Non-pigmented ciliary epithelial cell (primary cell): Measurements from ENCODE around the genes KIRREL1 and ACKR1.

- RRBS: no CpG with 5 or more reads among the region's 3 CpGs
These were observed 60.3 kb upstream of the ETV3 start for GRCh38 chr1:157198408-157199036.

GRCh38 chr1:157992759-157993745, at the start of gene KIRREL1:
KIRREL1 (plus strand) TSS chr1:157993645.
- RRBS: 2% methylated on average over 5 of the region's 49 CpGs

GRCh38 chr1:158001035-158001699, 7.7 kb downstream of the KIRREL1 start:
- RRBS: no CpG with 5 or more reads among the region's 6 CpGs

DNA sequence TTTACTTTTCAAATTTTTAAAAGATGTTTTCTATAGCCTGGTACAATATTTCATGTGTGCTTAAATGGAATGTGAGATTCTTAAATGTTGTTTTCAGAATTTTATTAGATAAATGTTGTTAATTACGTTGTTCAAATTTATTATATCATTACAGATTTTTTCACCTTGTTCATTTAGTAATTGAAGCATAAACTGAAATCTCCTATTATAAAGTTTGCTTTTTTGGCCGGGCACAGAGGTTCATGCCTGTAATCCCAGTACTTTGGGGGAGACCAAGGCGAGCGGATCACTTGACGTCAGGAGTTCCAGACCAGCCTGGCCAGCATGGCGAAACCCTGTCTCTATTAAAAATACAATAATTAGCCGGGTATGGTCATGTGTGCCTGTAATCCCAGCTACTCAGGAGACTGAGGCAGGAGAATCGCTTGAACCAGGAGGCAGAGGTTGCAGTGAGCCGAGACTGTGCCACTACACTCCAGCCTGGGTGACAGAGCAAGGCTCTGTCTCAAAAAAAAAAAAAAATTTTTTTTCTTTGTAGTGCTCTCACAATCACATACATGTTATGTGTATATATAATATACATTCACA, 1.3 kb downstream of the IFI16 start:
- RRBS: no CpG with 5 or more reads among the region's 9 CpGs

- RRBS: no CpG with 5 or more reads among the region's 6 CpGs
These were observed 2.7 kb downstream of the IFI16 start for GRCh38 chr1:159012336-159012886.

- RRBS: no CpG with 5 or more reads among the region's 7 CpGs
These were observed 20.6 kb downstream of the AIM2 start for GRCh38 chr1:159055853-159056410.

DNA sequence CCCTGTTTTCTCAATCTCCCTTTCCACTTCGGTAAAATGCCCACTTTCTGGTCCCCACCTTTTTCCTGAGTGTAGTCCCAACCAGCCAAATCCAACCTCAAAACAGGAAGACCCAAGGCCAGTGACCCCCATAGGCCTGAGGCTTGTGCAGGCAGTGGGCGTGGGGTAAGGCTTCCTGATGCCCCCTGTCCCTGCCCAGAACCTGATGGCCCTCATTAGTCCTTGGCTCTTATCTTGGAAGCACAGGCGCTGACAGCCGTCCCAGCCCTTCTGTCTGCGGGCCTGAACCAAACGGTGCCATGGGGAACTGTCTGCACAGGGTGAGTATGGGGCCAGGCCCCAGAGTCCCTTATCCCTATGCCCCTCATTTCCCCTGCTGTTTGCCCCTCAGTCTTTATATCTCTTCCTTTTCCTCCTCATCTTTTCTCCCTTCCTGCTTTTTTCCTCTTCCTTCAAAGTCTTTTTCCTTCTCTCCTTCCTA, at the start of gene ACKR1:
ACKR1 (plus strand) TSS at position 215 of the 481 bp plus-strand sequence.
- RRBS: no CpG with 5 or more reads among the region's 6 CpGs

DNA sequence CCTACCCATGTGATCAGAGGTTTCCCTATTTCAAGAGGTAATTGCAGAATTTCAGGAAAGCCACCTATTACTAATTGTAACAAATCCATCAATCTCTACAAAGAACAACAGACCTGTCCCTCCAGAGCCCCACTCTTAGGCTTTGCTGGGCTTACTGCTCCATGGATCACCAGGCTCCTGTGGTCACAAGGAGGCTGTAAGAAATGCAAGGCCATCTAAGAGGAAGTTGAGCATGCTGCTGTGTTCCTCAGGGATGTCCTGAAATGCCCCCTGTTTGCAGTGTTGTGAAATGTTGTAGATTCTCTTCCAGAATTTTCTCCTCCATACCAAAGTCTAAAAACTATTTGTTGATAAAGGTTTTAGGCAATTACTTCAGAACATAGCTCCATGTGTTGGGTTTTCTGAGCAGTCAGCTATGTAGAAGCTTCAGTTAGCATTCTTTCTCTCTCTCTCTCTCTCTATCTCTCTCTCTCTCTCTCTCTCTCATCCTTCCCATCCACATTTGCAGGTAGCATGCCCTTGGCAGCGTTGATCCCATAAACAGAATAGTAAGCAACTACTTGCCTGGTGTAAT, 24.3 kb upstream of the DUSP23 start:
- RRBS: no CpG with 5 or more reads among the region's 1 CpG

- RRBS: no CpG with 5 or more reads among the region's 3 CpGs
These were observed 4.1 kb downstream of the TAGLN2 start for GRCh38 chr1:159921142-159921643.

DNA sequence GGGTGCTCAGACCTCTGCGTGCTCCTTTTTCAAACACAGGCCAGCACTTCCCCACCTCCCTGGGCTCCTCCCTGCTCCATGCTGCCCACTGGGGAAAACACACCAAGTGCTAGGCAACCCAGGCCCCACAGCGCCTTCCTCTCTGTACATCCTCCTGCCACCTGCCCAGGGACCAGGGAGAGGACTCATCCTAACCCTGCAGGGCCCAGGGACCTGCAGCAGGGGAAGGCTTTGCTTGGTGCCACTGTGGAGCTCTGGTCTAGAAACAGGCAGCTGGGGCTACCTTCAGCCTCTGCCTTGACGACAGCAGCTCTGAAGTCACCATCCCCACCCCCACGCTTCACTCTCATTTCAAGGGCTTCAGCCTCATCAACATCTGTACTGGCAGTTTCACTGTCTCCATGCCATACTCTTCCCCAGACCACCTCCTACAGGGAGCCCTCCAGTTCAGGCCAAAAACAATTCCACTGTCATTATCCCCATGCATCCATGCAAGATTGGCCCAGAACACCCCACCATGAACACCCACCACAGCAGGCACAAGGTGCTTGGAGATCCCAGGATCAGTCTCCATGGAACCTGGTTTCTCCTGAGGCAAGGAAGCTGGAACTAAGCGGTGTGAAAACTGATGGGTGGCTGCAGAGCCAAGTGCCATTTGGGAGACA, 1.1 kb downstream of the IGSF8 start:
- RRBS: no CpG with 5 or more reads among the region's 5 CpGs

DNA sequence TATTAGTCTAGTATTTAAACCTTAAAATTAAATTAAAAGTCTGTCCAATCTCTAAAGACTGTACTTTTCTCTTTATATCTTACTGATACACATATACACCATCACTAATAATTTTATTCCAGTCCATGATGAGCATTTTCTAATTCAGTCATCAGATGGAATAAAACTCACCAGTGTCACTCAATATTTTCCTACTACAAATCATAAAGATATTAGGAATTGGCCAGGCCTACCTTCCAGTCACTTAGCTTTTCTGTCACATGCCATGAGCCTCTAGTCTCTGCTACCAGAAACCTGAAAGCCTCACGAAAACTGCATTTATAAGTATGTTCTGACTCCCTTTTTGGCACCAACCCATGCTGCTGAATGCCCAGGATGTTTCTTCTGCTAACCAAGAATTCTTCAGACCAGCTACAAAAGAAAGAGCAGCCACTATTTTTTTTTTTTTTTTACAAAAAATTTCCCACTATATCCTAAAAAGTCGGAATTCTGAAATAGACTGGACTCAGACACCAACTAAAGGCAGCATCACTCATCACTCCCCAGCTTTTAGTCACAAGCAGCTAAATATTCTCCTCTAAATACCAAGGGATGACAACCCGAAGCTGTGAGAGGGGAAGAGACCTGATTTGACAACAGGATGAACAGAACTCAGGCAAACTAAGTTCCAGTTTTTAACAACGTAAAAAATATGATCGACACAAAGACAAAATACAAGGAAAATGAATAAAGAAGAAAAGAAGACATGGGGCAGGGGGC, 1.9 kb downstream of the DCAF8 start:
- RRBS: no CpG with 5 or more reads among the region's 5 CpGs

GRCh38 chr1:160261040-160261498, 1.3 kb downstream of the DCAF8 start:
- RRBS: no CpG with 5 or more reads among the region's 1 CpG

DNA sequence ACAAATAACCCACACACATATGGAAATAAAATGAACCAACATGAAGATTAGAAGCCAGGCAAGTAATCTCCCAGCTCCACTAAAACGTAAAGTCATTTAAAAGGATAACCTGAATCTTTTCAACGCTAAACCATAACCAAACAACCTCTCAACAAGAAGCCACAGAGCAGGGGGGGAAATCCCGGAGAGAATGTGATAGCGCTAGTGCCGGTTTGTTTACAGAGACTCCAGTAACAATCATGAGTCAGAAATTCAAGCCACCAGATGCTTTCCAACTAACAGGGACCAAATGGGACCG, 901 bp downstream of the DCAF8 start:
- RRBS: no CpG with 5 or more reads among the region's 6 CpGs

DNA sequence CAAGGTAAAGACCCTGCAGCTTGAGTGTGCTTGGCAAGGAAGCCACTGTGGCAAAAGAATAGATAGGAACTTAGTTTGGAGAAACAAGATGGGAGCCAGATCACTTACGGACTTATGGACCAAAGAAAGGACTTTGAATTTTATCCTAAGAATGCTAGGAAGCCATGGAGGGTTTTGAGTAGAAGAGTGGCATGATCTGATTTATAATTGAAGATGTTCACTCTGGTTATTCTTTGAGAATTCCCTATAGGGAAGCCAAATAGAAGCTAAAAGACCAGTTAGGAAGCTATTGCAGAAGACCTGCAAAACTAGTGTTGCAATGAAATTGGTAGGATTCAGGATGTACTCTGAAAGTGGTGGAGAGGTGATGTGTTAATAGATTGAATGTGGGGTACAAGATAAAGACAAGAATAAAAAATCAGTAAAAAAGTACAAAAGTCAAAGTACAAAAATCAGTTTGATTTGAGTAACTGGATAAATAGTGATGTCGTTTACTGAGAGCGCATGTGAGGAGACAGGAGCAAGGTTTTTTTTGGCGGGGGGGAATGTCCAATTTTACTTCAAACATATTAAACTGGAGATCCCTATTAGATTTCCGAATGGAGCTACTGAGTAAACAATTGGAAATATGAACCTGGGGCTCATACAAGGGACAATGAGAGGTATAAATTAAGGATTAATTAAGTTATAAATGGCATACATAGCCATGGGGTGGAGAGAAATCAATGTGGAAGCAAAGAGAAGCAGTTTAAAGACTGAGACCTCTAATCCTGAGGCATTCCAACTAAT, 2.4 kb upstream of the DCAF8 start:
- RRBS: no CpG with 5 or more reads among the region's 5 CpGs

- RRBS: no CpG with 5 or more reads among the region's 6 CpGs
These were observed 17.1 kb downstream of the COPA start for GRCh38 chr1:160325945-160326359.

- RRBS: no CpG with 5 or more reads among the region's 1 CpG
These were observed 28.4 kb downstream of the VANGL2 start for GRCh38 chr1:160428788-160429124.

DNA sequence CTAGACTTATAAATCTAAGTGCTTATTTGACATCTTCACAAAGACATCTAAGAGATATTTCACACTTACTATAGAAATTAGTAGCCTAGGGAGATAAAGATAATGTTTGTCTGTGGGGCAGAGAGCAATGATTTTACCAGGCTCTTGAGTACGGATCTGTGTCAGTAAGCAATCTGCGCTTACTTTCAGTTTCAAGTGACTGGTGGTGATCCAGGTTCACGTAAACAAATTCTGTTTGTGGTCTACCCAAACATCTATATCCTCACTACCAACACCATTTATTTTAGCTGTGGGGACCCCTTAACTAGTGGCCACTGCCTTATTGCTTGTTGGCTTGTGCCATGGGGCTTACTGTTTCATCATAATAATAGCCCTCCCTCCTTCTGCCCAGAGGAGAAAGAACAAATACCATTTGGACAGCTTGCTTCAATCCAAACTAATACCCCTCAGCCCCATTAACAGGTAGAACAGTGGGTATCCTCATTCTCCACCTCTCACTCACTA, 37.6 kb downstream of the VANGL2 start:
- RRBS: no CpG with 5 or more reads among the region's 3 CpGs

DNA sequence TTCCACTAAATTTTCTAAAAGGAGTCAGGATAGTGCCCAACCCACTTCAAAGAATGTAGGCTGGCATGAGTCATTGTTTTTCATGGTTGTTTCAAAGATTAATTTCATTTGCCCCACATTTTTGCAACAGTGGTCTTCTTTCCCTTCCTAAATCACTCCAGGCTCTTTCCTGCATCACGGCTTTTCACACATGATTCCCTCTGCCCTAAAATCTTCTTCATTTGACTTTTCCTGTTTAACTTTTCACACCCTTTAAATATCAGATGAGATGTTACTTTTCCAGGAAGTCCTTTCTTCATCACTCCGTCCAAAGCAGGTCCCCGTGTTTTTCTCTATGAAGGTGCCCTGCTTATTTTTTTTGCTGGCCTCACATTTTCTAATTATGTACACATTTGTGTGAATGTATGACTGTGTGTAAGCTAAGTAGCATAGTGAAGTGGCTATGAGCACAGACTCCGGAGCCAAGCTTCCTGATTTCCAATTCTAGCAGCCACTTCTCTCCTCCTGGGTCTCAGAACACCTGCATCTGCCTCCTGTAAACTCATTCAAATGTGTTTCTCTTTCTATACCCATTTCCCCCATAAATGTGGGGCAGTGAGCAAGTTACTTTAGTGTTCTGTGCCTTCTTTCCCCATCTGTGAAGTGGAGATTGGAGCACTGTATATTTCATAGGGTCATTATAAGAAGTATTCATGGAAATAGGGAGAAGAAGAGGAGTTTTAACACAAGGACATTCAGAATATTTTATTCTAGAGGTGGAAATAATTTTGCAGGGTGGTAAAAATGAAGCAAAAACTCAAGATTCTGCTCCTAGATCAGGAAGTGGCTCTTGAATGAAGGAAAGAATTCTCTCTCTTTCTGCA, 2.1 kb downstream of the SLAMF6 start:
- RRBS: no CpG with 5 or more reads among the region's 4 CpGs

- RRBS: no CpG with 5 or more reads among the region's 11 CpGs
These were observed 12.9 kb upstream of the CD48 start for GRCh38 chr1:160724507-160724887.